ENCODE measurements around a stretch of chr7.

- RRBS = no CpG with 5 or more reads among the region's 10 CpGs
These were observed 270.8 kb upstream of the MKLN1 start for GRCh38 chr7:131056588-131057644.

GRCh38 chr7:131069069-131069682 is 258.5 kb upstream of the MKLN1 start:
- RRBS = no CpG with 5 or more reads among the region's 9 CpGs

GRCh38 chr7:131076509-131077411 is 250.9 kb upstream of the MKLN1 start:
- RRBS = no CpG with 5 or more reads among the region's 5 CpGs

GRCh38 chr7:131090778-131091804 is 236.6 kb upstream of the MKLN1 start:
- RRBS = no CpG with 5 or more reads among the region's 7 CpGs

- RRBS = no CpG with 5 or more reads among the region's 3 CpGs
These were observed 218.5 kb upstream of the MKLN1 start for GRCh38 chr7:131109188-131109507.

GRCh38 chr7:131110286-131111152 is 217.2 kb upstream of the MKLN1 start:
- RRBS = no CpG with 5 or more reads among the region's 12 CpGs

- RRBS = no CpG with 5 or more reads among the region's 10 CpGs
These were observed 216.4 kb upstream of the MKLN1 start for GRCh38 chr7:131111153-131111813.

GRCh38 chr7:131157686-131158201 is 169.9 kb upstream of the MKLN1 start:
- RRBS = no CpG with 5 or more reads among the region's 11 CpGs

- RRBS = no CpG with 5 or more reads among the region's 9 CpGs
These were observed 139.1 kb upstream of the MKLN1 start for GRCh38 chr7:131188276-131189185.

- RRBS = no CpG with 5 or more reads among the region's 11 CpGs
These were observed 96.2 kb upstream of the MKLN1 start for GRCh38 chr7:131231175-131232108.

DNA sequence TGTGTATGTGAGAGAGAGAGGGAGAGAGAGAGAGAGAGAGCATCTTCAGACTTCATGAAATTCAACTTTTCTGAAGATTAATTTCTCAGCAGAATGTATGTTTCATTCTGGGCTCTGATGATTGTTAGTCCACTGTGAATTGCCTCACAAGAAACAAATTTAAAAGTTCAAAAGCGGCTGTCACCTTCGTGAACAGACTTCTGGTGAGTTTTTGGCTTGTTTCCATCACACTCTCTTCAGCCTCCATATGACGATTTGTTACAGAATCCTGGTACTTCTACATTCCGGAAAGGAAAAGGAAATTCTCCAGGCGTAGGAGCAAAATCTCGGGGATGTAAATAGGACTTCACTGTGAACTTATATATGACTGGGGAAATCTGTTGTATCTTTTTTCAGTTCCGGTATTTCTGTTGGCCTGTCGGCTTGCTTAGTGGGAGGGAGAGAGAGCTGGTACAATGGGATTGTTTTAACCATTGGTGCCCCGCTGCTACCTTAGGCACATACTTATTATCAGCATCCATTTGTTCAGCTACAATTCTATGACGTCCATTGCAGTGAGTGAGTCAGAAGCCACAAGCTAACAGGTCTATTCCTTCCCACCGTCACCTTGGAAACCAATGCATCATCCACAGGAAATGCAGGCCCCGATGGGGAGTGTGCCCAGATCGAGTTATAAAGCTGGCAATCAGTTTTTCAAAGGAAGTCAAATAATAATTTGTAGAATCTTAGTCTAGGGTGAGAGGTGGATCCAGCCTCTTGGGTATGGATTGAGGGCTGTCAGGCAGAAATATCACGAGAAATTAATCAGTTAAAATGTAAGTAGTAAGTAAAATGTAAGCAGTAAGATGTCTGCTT is 92.1 kb upstream of the MKLN1 start:
- RRBS = 89% methylated on average over 2 of the region's 14 CpGs

- RRBS = no CpG with 5 or more reads among the region's 5 CpGs
These were observed 26.6 kb upstream of the MKLN1 start for GRCh38 chr7:131300958-131301643.

GRCh38 chr7:131419462-131420547 is 92.1 kb downstream of the MKLN1 start:
- RRBS = no CpG with 5 or more reads among the region's 4 CpGs

- RRBS = no CpG with 5 or more reads among the region's 16 CpGs
These were observed 58.5 kb downstream of the PODXL start for GRCh38 chr7:131497502-131498664.

GRCh38 chr7:131529187-131529633 is 27.2 kb downstream of the PODXL start:
- RRBS = no CpG with 5 or more reads among the region's 3 CpGs

DNA sequence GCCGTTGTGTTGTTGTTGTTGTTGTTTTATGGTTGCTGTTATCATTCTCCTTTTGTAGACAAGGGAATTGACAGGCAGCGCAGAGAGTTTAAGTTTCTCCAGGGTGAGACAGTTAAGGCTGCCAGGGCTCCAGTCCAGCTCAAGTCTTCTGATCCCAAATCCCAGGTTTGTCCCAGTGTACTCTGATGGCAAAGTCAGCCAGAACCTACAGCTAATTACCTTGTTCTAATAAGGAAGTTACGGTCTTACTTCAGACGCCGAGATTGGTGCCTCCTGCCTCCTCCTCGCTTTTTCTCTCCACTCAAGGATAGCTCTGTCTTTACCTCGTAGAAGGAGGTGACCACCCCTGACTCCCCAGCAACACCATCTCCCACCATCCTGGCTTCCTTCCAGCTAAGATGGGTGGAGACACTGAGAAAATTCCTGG is 21.4 kb upstream of the PODXL start:
- RRBS = no CpG with 5 or more reads among the region's 7 CpGs

DNA sequence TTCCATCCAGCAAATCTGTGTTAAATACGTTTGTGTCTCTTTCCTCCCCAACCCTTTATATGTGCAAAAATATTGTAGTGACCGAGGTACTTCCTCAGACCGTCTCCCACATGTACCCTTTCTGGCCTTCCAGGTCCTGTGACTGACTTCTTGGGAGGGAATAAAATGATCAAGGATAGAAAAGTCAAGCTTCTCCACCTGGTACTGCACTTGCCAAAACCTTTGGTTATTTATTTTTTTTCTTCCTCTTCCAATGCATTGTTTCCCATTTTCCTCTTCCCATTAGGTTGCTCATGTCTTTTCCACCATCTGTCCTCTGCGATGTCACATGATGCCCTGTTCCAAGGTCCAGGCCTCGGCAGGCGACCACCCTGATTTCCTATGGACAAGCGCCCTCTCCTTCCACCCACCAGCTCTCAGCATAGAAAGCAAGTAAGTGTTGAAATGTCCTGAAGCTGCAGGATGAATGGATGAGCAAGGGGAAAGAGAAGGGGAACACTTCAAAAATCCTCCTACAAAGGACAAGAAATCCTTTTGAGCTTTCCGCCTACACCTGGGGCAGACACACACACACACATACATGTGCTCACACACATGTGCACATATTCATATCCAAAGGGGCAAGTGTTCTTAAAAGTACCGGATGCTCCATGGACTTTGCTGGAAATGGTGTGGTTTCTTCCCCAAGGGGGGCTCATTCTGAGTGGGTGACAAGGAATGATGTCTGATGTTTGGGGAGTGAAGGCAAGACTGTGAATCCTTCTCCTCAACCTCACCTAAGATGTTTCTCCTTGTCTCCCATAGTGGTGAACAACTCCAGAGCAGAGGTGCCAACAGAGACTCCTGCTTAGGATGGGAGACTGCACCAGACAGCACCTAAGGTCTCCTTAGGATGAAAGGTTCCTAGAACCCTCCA is 448.0 kb downstream of the PLXNA4 start:
- RRBS = no CpG with 5 or more reads among the region's 9 CpGs

DNA sequence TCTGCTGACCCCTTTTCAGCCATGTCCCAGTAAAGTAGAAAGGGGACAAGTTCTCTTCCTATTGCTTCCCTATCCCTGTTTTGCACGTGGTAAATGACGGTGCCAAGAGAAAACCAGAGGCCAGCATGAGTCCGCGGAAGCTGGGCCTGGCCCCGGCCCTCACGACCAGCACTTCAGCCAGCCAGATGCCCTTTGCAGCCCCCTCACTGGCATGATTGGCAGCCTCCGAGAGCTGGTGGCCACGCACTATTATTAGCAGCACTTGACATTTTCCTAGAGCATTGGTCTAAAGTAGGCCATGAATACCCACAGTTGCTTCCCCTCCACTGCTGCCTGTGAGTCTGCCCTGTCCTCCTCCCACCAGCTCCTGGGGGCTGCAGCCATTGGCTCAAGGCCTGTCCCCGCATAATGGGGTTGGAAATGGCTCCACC is 369.1 kb downstream of the PLXNA4 start:
- RRBS = no CpG with 5 or more reads among the region's 9 CpGs

DNA sequence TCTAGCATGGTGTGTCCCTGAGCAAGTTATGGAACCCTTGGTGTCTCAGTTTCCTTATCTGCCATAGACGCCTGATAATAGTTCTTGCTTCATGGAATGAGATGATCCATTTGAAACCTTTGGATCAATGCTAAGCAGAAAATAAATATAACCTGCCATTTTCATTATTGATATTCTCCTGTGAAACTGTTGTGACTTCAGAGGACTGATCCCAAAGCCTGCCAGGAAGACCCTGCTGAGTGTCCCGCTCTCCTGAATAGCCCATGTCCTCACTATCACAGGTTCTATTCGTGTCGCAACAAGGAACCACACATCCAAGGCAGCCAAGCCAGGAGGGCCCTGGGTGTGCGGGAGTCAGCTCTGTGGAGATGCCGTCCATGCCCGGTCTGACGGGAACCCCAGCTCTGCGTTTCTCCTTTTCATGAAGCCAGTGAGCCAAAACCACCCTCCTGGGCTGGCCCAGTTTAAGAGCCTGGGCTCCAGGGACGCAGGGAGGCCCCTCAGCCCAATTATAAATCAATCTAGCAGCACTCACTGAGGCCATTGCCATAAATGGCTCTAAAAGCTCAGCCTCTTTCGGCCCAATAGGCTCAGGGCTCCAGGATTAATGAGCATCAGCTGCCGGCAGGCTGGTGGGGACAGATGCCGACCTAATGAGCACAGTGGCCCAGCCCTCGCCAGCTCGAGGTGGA is 178.0 kb downstream of the PLXNA4 start:
- RRBS = no CpG with 5 or more reads among the region's 15 CpGs